ENCODE measurements around the genes FADS3, RAB3IL1, SCGB1A1 and AHNAK.

DNA sequence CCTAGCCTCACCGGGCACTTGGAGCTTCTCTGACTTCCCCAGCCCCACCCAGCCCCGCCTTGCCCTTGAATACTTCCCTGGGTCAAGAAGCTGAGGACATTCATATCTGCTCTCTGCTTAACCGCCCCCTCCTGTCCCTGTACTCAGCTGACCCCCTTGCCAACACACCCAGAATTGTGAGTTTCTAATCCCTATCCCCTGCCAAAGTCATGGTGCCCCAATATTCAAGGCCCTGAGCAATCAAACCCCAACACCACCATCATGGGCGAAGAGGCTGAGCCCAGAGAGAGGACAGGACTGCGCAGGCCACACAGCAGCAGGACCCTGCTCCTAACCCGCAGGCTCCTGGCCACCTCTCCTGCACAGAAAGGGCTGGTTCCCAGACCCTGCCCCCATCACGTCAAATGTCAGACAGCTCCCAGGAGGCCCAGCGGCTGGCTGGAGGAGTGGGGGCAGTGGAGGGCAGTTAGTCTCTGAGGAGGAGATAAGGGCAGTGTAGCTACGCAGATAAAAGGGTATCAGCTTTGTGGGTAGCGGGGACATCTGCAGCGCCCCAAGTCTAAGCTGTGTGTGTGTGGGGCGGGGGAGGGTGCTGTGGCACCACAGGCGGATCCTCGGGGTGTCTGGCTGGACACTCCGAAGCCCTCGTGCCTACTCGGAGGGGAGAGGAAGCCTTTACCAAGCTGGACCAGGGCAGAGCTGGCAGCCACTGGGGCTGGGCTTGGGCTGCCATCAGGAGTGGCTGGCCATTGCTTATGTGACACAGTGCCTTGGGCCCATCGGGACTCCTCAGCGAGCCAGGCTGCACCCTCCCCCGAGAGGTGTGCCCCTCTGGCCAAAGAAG, 21.6 kb downstream of the FADS3 start:
- PRO-cap: no peak

GRCh38 chr11:61881598-61881936, 9.8 kb downstream of the FADS3 start:
- PRO-cap: no peak

DNA sequence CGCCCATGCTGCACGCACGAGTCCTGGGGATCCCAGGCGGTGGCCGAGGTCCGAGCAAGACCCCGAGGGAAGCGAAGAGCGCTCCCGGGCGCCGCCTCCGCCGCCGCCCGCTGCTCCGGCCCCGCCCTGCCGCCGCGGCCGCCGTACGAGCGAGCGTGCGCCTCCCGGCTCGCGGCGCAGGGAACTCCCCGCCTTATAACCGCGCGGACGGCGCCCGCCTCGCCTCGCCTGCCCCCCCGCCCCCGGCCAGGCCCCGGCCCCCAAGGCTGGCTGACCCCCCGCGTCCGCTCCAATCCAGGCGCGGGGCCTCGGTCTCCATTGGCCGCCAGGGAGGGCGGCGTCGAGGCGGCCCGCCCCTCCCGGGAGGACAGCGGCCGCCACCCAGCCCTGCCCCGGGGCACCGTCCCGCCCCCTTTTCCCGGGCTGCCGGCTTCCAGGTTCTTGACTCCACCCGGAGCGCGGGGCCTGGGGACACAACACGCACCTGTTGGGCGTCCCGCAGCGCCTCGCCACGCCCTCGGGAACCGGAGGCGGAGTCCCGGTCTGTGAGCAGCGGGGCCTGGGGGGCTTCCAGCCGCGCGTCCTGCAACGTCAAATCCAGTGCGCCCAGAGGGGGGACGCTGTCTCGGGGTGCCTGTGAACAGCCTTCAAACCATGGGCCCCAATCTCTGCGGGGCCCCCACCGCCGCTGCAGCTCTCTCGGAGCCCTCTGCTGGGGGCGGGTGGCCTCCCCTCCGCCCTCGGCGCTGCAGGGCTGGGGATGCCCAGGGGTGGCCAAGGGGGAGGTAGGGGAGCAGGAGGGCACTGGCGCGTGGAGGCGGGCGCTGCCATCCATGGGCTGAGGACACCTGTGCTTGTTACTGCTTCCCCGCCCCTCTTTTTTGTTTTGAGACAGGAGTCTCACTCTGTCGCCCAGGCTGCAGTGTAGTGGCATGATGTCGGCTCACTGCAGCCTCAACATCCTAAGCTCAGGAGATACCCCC, at the start of gene FADS3:
TSS of gene FADS3 (minus strand) at position 171 of the 983 bp plus-strand sequence.
- PRO-cap: bidirectional peak, plus-strand start at position 450 of the sequence, minus-strand start at position 195 of the sequence

- PRO-cap: bidirectional peak, plus-strand start at chr11:61917664, minus-strand start at chr11:61917566; bidirectional peak, plus-strand start at chr11:61918040, minus-strand start at chr11:61917861
Observed at GRCh38 chr11:61917135-61918148, at the start of gene RAB3IL1. TSS of gene RAB3IL1 (minus strand) at chr11:61917566.

DNA sequence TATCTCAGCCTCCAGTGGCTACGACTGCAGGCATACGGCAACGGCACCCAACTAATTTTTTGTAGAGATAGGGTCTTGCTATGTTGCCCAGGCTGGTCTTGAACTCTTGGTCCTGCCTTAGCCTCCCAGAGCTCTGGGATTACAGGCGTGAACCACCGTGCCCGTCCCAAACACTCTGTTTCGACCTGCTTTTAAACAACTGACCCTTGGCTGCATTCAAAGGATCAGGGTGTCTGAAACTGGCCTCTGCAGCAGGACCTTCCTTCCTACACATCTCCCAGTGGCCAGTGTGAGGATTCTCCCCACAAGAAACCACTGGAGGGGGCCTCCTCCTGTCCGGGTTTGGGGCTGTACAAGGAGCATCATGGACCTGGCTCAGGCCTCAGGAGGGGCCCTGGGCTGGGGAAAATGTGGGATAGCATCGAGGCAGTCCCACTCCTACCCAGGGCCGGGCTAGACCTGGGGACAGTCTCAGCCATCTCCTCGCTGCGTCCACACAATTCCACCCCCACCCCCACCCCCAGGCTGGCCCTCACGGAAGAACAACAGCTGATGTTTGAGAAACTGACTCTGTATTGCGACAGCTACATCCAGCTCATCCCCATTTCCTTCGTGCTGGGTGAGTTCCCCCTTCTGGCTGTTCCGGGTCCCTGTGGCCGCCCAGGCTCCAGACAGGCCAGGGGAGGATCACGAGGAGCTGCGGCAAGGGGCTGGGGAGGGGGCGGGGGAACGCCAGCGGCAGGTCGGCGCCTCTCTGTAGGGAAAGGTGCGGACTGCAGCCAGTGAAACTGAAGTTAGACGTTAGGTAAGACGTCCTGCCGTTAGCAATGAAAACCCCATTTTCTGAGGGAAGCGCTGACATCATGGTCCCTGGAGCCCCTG, 4.7 kb downstream of the BEST1 start:
- PRO-cap: bidirectional peak, plus-strand start at position 670 of the sequence, minus-strand start at position 522 of the sequence

DNA sequence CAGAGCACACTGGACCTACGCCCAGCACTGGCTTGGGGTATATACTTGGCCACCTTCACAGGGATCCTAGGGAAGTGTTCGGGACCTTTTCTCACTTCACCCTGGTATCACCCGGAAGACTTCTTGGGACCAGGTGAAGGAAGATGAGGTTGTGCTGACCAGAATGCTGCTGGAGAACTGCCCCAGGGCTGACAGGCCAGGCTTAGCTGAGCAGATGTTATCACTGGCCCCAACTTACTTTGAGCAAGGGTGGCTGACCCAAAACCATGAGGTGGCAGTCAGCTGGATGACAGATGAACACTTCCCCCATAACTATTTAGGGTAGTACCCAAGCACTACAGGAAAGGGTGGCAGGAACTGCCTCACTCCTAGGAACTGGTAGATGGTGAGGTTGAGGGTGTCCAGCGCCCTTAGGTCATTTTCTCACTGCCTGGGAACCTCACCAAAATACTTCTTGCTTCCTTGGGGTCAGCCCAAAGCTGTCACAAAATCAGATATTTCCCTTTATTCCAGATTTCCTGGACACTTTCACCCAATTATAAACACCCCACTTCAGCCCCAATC, 4.3 kb downstream of the FTH1 start:
- PRO-cap: no peak

DNA sequence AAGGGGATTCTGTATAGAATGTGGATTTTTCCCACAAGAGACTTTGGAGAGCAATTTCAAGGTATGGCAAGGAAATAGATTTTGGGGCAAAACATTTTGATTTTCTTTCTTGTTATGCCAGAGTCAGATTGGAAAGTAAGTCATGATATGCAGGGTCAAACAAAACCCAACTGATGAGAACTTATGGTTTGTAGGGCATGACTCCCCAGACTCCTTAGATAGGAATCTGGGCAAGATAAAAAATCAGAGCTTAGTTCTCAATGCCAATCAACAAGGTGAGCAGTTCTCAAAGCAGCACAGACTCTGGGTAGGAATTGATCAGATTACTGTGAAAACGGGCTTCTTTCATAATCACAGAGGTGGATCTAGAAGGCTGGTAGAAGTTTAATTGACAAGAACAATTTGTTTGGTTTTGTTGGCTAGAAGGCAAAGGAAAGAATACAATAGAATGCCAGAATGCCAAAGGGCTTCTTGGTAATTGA, 78.1 kb upstream of the FTH1 start:
- PRO-cap: no peak

- PRO-cap: no peak
Observed at GRCh38 chr11:62105562-62106280, 18.1 kb upstream of the INCENP start.

GRCh38 chr11:62418912-62419244, at the start of gene SCGB1A1:
TSS of gene SCGB1A1 (plus strand) at chr11:62419033.
- PRO-cap: no peak

DNA sequence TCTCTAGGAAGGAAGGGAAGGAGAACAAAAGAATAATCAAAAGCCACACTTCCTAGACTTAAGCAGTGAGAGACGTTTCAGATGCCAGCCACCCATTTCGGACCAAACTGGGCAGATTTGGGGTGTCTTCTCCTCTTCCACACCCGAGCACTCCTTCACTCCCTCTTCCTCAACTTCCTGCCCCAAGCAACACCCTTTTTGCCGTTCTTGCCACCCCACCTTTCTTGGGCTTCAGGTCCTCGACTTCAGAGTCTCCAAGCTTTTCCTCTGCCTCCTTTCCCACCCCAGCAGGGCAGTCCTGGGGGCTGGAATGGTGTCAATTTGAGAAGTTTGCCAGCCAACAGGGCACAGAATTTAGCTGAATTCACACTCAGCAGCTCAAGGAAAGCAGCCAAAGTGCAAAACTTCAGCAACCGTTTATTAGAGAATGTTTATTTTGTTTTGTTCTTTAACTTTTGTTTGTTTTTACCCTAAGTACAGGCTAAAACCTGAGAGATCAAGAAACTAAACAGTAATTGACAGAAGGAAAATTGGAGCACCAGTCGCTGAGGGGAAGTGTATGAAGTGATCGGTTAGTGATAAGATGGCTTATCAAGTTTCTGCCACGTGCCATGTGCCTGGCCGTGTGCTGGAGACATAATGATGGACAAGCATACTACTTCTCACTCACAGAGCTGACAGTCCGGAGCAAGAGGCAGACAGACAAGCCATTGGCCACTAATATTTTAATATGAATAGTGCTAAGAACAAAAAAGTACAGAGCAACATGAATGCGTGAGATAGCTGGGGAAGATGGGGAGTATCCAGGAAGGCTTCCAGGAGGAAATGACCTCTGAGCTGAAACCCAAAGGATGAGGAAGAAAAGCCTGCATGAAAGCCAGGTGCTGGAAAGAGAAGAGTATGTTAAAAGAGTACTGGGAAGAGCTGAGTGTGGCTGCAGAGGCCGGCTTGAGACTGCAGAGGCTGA, 44.4 kb downstream of the AHNAK start:
- PRO-cap: no peak

GRCh38 chr11:62508074-62509039, 38.2 kb downstream of the AHNAK start:
- PRO-cap: no peak

GRCh38 chr11:62514547-62514938, 32.1 kb downstream of the AHNAK start:
- PRO-cap: unidirectional peak, minus-strand start at chr11:62514788

DNA sequence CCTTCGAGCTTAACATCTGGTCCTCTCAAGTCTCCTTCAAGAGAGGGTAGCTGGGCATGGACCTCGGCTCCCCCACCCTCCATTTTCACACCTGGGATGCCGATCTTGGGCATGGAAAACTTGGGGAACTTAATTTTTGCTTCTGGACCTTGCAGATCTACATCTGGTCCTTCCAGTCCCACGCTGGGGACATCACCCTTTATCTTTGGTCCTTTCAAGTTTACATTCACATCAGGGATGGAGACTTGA, 28.1 kb downstream of the AHNAK start:
- PRO-cap: unidirectional peak, minus-strand start at position 83 of the sequence

- PRO-cap: bidirectional peak, plus-strand start at chr11:62546929, minus-strand start at chr11:62546806
Observed at GRCh38 chr11:62546639-62547004, at the start of gene AHNAK. TSS of gene AHNAK (minus strand) at chr11:62546806.

- PRO-cap: no peak
Observed at GRCh38 chr11:62575472-62575958, 1.8 kb upstream of the EEF1G start.

- PRO-cap: no peak
Observed at GRCh38 chr11:62598834-62599516, 2.7 kb downstream of the MTA2 start.

- PRO-cap: bidirectional peak, plus-strand start at chr11:62603188, minus-strand start at chr11:62602988
Observed at GRCh38 chr11:62602728-62603126, 1.1 kb upstream of the MTA2 start.

DNA sequence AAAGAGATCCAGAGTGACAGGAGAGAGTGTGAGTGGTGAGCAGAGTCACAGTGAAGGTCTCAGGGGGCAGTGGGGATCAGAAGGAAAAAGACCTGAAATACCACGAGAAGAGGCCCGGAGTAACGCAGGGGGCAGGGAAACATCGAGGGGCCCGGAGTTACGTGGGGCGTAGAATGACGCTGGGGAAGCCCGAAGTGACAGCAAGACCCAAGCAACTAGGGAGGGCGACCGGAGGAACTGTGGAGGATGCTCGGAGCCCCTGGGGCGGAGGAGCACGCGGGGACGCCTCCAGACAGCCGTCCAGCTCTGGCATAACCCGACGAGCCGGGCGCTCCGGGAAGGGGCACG, 537 bp downstream of the EML3 start:
- PRO-cap: no peak

GRCh38 chr11:62670948-62671507, 445 bp upstream of the UQCC3 start:
- PRO-cap: no peak

- PRO-cap: no peak
Observed at GRCh38 chr11:62677108-62678222, 1.4 kb downstream of the UBXN1 start.

Measured in penis (tissue), 1 donor.